B cell (primary cell): ENCODE data around the genes GYG1, CP and TM4SF18.

DNA sequence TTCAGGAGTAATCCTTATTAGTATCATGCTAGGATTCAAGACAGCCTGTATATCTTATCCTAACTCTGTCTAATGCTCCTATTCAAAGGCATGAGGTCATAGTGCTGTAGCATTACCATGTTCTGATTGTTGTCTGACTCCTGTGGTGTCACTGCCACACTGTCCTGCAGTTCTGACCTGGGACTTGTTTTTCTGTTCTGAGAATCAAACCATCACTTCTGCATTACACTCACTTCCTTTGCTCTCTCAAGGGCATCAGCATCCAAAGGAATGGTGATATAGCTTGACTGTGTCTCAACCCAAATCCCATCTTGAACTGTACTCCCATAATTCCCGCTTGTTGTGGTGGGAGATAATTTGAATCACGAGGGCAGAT lies 146.6 kb downstream of the DIPK2A start:
- PRO-cap = no peak
- CAGE, long polyA plus RNA = no peak

DNA sequence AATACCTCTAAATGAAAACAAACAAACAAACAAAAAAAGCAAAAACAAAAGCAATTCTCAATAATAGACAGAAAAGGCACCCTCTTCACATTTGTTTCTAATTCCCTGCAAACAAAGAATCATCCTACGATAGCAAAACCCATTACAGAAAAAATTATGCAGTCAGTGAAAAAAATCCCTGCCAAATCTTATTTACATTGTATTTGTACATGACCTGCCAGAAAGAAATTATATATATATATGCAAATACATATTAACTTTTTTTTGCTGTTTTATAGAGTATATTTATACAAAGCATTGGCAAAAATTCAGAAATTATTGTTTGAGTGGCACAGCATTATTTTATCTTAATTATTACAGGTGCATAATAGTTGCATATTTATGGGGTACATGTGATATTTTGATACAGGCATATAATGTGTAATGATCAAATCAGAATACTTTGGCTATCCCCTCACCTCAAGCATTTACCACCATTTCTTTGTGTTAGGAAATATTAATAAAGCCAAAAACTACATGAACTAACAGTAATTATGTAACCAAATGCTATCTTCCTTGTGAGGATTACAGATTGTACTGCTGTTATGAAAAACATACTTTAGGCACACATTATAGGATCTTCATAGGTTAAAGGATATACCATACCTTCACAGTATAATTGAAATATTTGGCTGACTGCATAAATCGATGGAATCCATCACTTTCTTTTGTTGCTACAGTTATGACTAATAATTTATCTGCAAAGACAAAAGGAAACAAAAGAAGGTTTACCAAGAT lies 37.3 kb downstream of the PLOD2 start:
- PRO-cap = no peak
- CAGE, long polyA plus RNA = no peak

GRCh38 chr3:146199608-146200294 lies 38.8 kb upstream of the PLOD2 start:
- PRO-cap = no peak
- CAGE, long polyA plus RNA = no peak

- PRO-cap = no peak
- CAGE, long polyA plus RNA = no peak
Observed at GRCh38 chr3:146540192-146540741, 4.1 kb downstream of the PLSCR1 start.

DNA sequence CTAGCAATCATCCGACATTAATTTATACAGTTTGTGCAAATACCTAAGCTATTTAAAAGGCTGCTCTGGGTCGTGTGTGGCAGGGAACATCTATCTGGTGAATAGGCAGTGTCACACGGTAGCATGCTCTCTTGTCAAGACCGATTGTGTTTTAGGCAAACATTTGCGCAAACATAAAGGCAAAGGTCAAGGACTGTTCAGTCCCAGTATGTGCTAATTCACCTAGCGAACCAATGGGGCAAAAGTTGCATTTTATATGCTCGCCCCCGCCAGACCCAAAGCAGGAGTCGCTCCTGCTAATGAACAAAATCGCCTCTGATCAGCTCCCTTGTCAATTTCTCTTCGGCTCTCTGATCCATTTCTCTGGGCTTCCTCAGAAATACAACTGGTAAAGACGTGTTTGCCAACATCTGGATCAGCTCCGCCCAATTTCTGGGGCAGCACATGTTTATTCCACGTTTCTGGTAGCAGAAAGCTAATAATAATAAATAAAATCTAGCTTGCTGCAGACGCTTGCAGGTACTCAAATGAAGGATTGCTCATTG lies 37.5 kb downstream of the ZIC4 start:
- PRO-cap = no peak
- CAGE, long polyA plus RNA = no peak

- PRO-cap = no peak
- CAGE, long polyA plus RNA = no peak
Observed at GRCh38 chr3:147411768-147412468, 2.8 kb downstream of the ZIC1 start.

DNA sequence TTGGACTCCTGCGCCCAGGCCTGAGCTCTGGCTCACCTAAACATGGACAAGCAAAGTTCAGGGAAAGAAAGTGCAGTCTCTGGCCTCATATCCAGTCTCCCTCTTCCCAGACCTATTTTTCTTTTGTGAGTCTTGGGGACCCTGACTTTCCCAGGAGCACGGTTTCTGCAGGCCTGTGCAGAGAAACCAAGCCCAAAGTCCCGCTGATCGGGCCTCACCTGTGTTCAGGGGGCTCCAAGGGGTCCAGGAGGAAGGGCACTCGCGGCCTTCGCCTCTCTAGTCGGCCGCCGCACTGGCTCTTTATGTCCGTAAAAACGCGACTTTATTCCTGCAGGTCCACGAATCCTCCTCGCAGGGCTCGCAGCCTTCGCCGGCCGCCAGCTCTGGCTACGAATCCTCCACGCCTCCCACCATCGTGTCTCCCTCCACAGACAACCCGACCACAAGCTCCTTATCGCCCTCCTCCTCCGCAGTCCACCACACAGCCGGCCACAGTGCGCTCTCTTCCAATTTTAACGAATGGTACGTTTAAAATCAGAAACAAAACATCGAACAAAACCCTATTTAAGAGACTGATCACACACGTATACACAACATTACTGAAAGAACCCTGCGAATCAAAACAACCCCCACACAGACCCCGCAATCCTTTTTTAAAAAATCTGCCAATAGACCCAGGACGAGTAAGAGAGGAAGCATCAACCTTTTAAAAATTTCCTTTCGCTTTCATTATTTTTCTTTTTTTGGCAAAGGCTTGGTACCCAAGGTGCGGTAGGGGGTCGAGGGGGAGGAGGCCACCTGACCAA lies 4.1 kb downstream of the ZIC1 start:
- PRO-cap = no peak
- CAGE, long polyA plus RNA = no peak

- PRO-cap = no peak
- CAGE, long polyA plus RNA = no peak
Observed at GRCh38 chr3:147418521-147419576, 9.7 kb downstream of the ZIC1 start.

GRCh38 chr3:147420931-147421970 lies 12.1 kb downstream of the ZIC1 start:
- PRO-cap = no peak
- CAGE, long polyA plus RNA = no peak

GRCh38 chr3:147939925-147940124 lies 530.7 kb downstream of the ZIC1 start:
- PRO-cap = no peak
- CAGE, long polyA plus RNA = no peak

DNA sequence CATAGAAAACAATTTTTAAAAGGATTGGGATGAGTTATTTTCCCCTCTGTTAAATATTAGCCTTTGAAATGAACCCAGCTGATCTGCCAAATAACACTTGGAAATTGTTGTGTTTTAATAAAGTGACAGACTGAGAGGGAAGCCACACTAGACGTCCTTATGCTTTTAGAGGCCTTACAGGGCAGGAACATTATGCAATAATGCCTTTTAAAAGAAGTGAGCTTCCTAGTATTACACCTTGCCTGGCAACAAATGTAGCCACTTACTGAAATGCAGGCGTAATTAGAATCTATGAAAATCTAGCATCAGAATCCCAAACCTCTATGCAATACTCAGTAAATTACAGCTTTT lies 20.2 kb downstream of the AGTR1 start:
- PRO-cap = no peak
- CAGE, long polyA plus RNA = no peak

DNA sequence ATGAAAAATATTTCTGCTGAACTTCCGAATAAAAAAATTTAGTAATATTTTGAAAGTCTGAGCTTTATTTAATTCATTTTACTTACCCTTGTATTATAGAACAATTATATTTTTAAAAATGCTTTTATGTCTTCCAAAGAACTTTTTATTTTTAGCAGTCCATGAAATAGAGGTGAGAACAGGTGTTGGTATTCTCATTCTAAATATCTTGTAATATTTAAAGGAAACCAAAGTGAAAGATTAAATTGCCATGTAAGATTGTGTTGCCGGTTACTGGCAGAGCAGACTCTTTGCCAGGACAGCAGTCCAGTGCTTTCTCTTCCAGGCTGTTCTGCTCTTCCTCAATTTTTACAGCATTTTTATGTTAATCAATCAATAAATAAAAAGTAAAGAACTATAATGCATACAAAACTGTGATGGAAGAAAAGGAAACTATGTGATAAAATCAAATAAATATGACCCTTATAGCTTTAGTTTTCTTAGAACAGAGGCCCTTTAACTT lies 33.8 kb downstream of the AGTR1 start:
- PRO-cap = no peak
- CAGE, long polyA plus RNA = no peak

GRCh38 chr3:148735560-148735899 lies 37.8 kb downstream of the AGTR1 start:
- PRO-cap = no peak
- CAGE, long polyA plus RNA = no peak

DNA sequence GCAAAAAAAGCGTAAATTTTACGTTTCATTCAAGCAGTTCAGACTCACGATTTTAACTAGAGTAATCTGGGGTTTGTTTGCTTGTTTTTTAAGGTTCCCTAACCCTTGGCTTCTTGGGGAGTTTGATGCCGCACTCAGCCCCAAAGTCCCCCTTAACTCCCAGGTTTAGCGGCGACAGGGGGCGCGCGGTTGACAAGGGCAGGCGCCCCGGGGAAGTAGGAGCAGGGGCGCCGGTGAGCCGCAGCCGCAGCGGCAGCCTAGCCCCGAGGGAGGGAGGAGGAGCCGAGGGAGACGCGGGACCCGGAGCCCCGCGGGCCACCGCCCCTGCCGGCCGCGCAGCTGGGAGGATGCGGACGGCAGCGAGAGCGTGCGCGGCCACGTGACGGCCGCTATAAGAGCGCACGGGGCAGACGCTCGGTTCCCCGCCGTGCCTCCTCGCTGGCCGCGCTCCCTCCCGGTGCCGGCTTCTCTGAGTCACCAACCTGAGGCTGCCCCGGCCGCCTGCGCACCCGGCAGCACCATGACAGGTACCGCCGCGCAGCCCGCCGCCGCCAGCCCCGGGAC lies at the start of gene GYG1:
GYG1 (plus strand) TSS at position 420 of the 564 bp plus-strand sequence.
- PRO-cap = bidirectional peak, plus-strand start at position 420 of the sequence, minus-strand start at position 274 of the sequence
- CAGE, long polyA plus RNA = no peak

DNA sequence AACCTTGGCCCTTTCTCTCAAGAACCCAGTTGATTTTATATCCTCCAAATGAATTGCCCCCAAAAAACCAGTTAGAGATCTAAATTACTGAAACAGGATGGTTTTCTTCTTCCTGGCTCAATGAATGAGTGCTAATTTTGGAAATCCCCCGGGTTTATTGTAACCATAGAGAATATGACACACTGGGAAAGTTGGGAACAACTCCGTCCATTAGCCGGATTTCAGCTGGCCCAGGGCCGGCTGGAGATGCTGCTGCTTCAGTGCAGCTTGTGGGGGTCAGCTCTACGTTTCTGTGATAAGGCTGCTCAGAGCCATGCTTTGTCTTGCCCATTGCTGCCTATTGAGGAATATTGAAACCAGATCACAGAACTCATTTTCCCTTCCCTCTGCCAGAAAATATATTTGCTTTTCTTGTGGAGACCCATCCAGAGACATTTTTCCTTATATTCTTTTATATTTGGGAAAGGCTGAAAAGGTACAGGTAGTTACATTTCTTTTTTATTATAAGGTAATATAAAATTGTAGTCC lies 20.4 kb downstream of the GYG1 start:
- PRO-cap = no peak
- CAGE, long polyA plus RNA = no peak

DNA sequence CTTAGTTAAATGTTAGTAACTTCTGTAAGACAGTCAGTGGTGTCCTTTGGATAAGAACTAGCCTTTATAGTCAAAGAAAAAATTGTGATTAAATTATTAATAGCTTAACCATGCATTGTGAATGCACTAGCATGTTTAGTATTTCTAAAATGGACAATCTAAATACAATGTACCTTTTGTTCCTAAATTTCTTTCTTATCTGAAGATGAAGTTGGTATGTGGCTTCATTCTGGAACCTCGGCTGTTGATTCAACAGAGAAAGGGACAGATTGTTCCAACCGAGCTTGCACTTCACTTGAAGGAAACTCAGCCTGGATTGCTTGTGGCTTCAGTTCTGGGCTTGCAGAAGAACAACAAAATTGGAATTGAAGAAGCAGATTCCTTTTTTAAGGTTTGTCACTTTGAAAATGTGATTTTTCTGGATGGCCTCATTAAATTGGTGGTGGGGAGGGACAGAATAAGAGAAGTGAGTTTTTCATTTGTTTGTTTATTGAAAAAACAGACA lies 32.6 kb downstream of the HPS3 start:
- PRO-cap = no peak
- CAGE, long polyA plus RNA = no peak

DNA sequence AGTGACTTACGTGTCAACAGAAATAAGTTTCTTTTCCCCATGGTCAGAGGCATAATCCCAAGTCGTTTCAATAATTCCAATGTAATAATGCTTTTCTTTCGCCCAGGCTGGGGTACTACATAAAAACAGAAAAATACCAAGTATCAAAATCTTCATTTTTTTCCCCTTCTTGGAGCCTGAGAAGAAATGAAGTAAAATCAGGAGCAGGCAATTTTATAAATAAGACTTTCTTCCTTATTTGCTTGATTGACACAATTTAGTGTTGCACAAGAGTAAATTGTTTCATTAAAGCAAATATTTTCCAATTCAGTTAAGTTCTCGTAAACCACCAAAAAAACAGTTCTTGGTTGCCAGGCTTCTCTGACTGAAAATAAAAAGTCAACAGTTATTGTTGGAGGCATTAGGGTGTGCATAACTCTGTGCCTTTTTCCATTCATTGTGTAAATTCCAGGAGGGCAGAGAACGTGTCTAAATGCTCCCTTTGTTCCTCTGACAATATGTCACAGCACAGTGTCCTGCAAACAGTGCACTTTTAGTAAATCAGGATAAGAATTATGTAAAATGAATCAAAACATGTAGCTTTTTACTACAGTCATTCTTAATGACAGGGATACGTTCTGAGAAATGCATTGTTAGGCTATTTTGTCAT lies at the start of gene CP:
CP (minus strand) TSS at position 193 of the 649 bp plus-strand sequence.
- PRO-cap = no peak
- CAGE, long polyA plus RNA = no peak

- PRO-cap = no peak
- CAGE, long polyA plus RNA = no peak
Observed at GRCh38 chr3:149333117-149334094, at the start of gene TM4SF18. TSS of gene TM4SF18 (minus strand) at chr3:149333636.

DNA sequence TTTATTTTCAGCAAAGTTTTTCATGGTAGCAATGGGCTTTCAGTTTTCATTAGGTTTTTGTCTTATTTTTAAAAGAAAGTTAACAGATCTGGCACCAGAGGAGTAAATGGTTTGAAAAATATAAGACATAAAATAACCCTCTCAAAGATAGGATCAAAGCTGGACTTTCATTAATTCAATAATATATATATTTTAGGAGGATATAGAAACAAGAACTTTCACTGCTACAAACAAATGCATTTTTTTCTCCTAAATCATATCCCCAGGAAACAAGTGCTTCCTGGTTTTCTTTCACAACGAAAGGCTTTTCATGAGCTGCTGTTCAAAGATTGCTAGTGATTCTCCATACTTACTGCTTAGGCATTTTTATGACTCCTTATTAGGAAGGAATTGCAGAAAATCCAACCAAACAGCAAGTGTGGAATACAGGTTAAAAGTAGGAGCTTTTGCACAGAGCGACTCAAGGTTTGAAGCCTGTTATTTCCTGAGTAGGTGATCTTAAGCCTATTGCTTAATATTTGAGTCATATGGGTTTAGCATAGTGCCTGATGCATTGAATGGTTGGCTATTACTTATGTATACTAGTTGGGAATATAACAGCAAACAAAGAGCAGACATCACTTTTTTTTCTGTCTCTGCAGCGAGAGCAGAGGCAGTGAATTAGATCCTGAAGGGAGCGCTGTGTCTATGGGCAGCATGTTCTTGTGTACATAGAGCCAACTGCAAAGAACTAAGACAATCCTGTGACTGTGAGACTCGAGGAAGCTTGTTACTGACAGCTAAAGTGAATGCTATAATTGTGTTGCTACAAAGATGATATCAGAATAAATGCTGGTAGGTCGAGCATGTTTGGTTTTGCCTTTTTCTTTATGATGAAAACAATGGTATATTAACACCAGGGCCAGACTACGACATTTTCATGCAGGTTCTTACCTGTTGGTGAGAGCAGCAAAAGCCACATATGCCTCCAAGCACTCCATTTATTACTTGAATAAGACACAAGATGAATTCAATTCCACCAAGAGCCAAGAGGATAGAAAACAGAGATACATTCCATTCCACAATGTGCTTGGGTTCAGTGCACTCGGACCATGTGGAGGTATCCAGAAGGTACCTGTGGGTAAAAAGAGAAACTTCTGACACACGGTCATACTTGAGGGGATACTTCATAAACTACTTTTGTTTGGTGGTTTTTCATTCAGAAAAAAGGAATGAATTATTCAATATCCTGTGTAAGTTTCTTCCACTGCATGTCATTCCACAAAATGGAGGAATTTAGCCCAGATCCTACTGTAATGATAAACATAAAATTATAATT lies 6.2 kb downstream of the TM4SF1 start:
- PRO-cap = no peak
- CAGE, long polyA plus RNA = no peak

DNA sequence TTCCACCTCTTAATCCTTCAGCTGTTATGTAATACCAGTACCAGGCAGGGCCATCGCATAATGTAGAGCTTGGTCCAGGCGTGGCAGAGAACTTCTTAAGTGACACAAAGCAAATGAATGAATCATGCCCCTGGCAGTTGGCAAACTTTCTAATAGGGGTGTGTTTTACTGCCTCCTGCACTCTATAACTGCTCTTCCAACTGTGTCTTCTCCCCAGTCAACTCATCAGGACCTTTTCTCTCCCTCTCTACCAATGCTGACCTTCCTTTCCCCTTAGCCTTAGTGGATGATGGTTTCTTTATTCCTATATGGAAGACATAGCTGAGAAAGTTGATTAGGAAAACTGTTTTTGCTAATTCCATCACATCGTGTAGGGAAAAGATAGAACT lies 745 bp upstream of the TM4SF4 start:
- PRO-cap = no peak
- CAGE, long polyA plus RNA = no peak